ENCODE data around the gene ARMC9.

DNA sequence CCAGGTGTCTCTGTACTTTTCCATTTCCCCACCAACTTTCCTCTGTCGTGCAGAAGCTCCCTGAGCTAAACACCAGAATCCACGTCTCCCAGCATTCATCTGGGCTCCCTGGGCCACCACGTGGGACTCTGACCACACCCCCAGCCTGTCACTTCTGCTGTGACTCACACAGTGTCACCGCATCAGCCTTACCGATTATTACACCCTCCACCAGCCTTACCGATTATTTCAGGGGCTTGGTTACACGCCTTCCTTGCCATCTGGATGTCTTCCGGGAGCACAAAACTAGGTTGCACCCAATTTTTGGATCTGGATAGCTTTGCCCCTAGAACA is 137.0 kb upstream of the CAB39 start:
- RRBS = no CpG with 5 or more reads among the region's 8 CpGs

DNA sequence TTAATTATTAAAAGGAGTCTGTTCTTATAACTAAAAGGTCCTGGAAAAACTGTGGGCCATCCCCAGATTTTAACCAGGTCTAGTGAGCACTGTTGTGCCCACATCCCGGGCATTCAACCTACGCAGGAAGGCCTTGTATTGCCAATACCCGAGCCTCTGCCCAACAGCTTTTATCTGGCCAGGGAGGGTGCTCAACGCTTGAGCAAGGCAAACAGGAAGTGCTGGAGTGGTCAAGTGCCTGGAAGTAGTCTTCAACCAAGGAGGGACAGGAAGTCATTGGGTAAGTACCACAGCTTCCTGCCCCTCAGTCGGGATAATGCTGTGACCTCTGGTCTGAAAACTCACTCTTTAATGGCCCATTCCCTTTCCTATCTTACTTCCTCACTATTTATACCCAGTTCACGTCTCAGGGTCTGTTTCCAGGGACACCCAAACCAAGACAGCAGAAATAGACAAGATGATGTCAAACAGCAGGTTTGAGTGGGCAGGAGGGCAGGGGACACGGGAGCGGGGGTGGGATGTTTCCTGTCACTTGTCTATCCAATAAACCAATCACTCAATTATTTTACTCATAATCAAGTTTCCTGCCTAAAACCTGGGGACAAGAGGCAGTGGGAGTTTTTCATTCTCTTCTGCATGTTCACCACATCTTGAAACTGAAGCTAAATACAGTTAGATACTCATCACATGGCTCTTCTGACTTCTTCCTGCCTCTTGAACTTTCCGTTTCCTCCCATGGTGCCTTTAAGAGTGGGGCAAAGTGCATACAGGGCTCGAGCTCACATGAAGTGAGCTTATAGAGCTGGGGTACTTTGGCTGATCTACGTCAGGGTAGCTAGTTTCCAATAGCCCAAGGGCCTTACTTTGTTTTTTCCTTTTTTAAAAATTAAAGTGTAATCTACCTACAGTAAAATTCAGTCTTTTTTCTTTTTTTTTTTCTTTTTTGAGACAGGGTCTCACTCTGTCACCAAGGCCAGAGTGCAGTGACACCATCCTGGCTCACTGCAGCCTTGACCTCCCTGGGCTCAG is 68.9 kb upstream of the CAB39 start:
- RRBS = no CpG with 5 or more reads among the region's 11 CpGs

DNA sequence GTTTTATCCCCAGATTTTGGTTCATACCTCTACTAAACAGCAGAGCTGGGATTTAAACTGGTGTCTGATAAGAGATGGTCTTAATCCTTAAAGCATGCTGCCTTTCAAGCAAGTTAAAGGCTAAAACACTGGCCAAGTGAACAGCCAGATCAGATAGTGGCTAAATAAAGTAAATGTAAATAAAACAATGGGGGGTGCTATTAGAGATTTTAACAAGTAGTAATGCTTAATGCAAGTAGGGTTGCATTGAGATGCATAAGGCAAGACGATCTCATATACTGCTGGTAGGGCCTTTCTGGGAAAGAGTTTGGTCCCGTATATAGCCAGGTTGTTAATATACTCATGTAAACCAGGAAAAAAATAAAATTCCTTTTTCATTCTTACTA is 18.4 kb downstream of the CAB39 start:
- RRBS = no CpG with 5 or more reads among the region's 2 CpGs

- RRBS = 4% methylated on average over 35 of the region's 62 CpGs
These were observed 36.3 kb upstream of the ITM2C start for GRCh38 chr2:230828255-230828946.

GRCh38 chr2:230843073-230843573 is 21.6 kb upstream of the ITM2C start:
- RRBS = no CpG with 5 or more reads among the region's 4 CpGs

DNA sequence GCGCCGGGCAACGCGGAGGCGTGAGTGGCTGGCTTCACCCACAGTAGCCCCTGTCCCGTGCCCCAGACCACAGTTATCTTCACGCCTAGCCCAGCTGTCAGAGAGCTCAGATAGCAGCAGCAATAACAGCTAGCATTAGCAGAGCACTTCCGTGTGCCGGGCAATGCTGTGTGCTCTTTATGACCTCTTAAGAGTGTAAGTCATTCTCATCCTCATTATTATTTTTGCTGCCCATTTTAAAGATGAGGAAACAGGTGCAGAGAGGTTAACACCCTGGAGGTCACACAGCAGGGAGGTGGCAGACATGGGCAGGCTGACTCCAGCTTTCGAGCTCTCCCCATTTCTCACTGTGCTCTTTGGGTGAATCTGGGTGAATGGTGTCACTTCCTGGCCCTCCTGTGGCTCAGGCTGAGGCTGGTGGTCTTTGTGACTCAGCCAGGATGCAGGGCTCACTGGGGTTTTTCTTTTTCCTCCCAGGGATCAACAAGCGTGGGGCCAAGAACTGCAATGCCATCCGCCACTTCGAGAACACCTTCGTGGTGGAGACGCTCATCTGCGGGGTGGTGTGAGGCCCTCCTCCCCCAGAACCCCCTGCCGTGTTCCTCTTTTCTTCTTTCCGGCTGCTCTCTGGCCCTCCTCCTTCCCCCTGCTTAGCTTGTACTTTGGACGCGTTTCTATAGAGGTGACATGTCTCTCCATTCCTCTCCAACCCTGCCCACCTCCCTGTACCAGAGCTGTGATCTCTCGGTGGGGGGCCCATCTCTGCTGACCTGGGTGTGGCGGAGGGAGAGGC is 13.0 kb downstream of the ITM2C start:
- RRBS = no CpG with 5 or more reads among the region's 22 CpGs

- RRBS = no CpG with 5 or more reads among the region's 3 CpGs
These were observed 14.1 kb upstream of the SPATA3 start for GRCh38 chr2:230981904-230982125.

- RRBS = no CpG with 5 or more reads among the region's 5 CpGs
These were observed 7.9 kb upstream of the PSMD1 start for GRCh38 chr2:231048778-231049193.

DNA sequence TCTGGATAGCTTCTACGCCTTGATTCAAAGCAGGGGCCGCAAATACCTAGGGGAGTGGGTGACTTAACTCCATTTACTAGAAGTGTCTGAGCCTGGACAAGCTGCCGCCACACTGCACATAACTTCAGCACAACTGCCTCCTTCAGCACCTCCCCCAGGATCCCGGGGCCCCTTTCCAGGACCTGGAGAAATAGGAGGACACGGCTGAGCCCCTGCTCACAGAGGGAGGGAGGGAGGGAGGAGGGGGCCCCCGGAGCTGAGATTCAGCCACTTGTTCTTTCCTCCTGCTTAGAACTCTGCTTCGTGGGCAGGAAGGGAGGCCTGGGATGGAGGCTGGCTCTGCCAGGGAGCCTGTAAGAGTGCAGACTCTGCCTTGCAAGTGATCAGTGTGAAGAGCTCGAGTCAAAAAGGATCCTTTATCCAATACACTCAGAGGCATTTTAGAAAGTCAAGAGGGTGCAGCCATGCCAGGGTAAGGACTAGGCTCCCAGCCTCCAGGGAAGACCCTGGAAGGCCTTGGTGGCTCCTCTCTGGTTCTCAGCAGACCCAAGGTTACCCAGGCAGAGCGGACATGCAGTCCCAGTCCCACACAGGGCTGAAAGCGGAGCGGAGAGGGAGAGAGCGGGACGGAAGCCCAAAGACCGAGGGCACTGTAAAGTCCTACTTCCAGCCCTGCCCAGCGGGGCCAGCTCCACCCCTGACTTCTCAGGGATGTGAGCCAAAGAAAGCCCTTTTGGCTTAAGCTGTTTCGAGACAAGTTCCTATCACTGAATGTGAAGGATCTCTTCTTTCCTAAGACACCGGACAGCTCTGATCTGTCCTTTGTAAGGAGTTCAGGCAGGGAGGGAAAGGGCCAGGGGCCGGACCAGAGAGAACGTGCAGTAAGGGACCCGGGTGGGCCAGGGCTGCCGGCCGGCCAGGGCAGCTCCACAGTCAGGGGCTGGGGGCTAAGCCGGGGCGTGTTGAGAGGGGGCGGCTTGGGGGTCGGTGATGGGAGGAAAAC is 8.6 kb upstream of the ARMC9 start:
- RRBS = 20% methylated on average over 6 of the region's 26 CpGs

GRCh38 chr2:231198116-231199222 is at the start of gene ARMC9:
ARMC9 (plus strand) TSS chr2:231198631.
- RRBS = under 1% methylated on average over 9 of the region's 89 CpGs

- RRBS = no CpG with 5 or more reads among the region's 4 CpGs
These were observed 23.7 kb downstream of the ARMC9 start for GRCh38 chr2:231222190-231222495.

DNA sequence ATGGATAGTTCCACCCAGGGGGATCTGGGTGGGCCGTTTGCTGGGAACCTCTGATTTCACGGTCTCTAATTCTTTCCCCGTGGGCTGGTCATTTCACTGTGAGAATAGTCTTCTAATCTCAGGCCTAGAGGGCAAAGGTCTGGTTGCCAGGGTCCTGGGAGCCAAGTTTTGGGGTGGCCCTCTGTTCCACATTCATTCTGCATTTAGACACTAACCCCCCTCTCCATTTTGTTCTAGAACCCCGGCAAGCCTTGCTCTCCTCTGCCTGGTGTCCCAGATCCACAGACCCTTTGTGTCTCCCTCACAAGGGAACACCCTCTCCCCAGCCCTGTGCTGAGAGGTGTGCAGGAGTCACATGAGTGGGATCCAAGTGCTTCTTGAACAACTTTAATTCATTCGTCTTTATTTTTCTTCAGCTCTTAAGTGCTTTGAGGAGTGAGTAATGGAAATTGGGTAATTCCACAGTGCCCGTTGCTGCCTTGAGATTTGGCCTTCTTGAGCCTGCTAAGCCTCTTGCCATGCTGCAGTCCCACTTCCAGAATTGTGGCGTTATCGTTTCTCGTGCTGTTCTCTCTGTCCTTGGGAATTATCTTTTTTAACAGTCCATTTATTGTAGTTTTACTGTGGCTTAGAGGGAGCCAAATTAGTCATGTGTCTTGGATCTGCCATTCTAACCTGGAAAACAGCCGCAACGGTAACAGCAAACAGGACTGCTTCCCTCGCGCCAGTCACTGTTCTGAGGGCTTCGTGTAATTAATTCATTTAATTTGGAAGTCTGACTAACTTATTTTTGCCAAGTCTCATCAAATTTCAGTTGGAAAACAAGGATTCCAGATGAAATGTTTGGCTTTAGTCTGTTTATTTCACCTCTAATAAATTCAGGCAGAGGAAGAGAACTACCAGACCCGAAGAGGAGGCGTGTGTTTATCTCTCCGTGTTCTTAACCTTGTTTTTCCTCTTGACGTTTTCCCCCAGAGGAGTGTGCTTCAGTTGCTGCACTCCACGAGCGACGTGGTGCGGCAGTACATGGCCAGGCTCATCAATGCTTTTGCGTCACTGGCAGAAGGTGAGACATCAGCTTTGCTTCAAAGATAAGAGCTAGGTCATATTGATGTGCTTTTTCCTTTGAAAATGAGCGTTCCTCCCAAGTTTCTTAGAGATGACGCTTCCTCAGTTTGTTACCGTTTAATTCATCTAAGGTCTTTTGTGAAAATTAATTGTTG is 72.0 kb downstream of the ARMC9 start:
- RRBS = no CpG with 5 or more reads among the region's 26 CpGs

GRCh38 chr2:231321516-231322171 is 73.9 kb upstream of the B3GNT7 start:
- RRBS = no CpG with 5 or more reads among the region's 14 CpGs

DNA sequence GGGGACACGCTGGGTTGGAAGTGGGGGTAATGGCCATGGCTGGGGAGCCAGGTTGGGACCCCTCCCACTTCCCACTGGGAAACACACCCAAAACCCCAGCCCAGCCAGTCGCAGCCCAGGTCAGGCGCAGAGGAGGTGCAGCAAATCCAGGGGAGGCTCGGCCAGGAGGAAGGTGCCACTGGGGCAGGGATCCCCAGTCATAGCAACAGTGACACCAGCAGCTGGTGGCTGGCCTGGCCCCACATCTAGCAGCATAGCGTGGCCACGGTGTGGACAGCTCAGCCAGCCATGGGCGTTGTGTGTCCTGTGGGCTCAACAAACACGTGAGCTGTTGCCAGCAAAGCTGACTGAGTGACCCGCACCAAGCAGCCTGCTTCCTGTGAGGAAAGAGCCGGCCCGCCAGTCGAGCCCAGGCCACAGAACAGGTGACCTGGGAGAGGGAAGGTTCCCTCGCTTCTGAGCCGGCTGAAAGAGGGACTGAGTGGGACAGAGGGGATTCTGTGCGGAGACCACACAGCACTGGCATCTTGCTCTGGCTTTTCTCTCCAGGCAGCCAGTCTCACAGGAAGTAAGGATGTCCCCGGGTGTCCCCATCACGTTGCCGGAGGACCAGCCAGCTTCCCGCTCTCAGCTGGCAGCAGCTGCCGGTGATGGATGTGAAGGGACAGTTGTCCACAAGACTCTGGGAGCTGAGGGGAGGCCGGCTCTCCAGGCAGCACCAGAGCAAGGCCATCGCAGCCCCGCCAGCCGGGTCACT is 24.4 kb upstream of the B3GNT7 start:
- RRBS = 70% methylated on average over 12 of the region's 24 CpGs

GRCh38 chr2:231394370-231395072 is 989 bp upstream of the B3GNT7 start:
- RRBS = no CpG with 5 or more reads among the region's 13 CpGs

DNA sequence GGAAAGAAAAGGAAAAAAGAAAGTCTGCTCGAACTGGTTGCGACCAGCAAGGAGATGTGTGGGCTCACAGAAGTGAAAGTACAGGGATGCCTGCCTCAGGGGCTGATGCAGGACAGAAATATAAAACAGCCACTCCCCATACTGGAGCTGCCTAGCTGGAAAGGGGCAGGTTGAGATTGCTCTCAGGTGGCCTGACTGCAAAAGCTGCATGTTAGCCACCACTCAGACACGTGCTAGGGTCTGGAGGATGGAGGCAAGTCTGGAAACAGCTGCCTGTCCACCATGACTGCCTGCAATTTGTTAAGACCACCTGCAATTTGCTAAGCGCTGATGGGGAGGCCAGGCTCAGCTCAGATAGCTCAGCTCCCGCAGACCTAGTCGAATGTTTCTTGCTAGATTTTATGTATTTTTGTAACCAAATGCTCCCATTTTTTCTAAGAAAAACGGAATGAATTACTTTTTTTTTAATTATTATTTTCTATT is 18.0 kb downstream of the B3GNT7 start:
- RRBS = no CpG with 5 or more reads among the region's 7 CpGs

DNA sequence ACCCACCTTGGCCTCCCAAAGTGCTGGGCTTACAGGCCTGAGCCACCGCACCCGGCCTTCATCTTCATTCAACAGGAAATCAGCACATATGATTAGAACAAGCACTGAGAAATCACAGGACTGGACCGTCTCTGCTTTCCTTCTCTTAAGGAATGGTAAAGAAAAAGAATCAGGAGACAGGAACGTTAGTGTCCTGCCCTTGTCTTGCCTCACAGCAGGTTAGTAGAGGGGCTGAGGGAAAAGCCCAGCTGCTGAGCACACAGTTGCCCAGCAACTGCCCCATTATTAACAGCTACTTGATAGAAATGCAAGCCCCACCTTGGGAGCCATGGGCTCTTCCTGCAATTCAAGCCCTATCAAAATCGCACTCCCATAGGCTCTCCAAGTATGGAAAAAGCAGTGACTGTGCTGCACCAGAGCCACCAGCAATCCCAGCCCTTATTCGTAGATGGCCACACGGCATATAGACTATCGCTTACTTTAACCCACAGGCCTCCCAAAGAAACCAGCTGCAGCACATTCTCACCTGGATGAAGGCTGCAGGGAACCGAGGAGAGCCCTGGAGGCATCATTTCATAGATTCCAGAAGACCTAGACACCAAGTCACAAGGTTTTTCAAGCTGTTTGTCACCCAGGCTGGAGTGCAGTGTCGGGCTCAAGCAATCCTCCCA is 11.6 kb downstream of the NCL start:
- RRBS = no CpG with 5 or more reads among the region's 10 CpGs

- RRBS = no CpG with 5 or more reads among the region's 6 CpGs
These were observed 7.7 kb downstream of the NCL start for GRCh38 chr2:231456418-231457103.

DNA sequence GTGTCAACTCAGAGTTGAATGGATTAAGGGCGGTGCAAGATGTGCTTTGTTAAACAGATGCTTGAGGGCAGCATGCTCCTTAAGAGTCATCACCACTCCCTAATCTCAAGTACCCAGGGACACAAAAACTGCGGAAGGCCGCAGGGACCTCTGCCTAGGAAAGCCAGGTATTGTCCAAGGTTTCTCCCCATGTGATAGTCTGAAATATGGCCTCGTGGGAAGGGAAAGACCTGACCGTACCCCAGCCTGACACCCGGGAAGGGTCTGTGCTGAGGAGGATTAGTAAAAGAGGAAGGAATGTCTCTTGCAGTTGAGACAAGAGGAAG is 15.8 kb upstream of the TEX44 start:
- RRBS = no CpG with 5 or more reads among the region's 6 CpGs

DNA sequence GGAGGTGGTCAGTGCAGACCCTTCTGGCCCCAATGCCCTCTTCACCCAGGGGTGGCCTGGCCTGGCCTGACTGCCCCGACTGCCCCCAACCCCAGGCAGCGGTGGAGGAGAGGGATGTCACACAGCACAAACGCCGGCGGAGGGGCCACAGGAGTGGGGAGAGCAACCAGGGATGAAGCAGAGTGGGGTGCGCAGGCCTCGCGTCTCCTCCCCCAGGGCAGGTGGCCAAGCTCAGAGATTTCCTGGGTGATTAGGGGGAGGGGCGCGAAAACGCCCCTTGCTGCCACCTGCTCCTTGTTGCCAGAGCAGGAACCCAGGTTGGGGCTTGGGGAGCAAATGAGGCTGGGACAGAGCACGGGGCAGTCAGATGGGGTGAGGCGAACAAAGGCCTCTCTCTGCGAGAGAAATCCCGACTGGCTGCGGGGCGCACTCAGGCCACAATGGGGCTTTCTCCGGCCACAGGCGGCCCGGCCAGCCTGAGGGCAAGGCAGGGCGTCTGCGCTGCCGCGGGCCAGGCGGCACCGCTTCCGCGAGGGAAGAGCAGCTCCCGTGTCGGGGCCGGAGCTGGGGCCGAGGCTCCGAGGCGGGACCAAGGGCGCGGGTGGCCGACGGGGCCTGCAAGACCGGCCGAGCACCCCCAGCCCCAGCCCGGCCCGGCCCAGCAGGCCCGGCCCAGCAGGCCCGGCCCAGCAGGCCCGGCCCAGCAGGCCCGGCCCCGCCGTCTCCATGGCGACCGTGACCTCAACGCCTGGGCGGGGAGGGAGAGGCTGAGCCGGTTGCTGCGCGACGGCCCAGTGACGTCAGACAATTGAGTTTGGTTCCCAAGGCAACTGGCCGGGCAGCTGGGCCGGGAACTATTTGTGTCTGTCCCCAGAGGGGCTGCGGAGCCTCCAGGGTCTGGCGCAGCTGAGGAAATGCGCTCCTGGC is 11.6 kb downstream of the TEX44 start:
- RRBS = under 1% methylated on average over 33 of the region's 62 CpGs

All from retinal pigment epithelial cell (primary cell).